Left common carotid artery plus branches (tissue), 1 donor: Measurements from ENCODE around the genes TMEM87B and IL1F10.

- PRO-cap, result no peak
These were observed 70.8 kb upstream of the BCL2L11 start for GRCh38 chr2:111049804-111050436.

DNA sequence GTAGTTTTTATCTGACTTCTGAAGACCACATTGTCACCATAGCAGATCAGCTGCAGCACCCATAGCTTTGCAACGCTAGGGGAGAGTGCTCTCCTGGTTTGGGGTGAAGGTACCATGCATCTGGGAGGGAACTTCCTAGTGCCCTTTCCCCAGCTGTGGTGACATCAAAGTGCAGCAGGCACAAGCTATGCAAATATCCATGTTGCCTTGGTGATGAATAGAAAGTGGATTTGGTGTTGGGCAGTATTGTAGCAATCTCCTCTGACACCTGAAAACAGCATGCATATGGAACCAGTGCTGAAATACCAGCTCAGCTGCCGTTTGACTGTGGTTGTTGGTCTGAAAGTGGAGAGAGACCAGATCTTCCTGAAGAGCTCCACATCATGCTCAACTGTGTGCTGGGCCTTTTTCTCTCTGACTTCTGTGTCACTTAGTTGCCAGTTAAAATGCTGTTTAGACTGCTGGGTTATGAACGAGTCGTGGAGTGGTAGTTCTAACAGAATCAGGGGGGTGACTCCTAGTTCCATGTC lies 37.1 kb downstream of the BCL2L11 start:
- PRO-cap, result no peak

GRCh38 chr2:111207478-111208517 lies 87.1 kb downstream of the BCL2L11 start:
- PRO-cap, result no peak

DNA sequence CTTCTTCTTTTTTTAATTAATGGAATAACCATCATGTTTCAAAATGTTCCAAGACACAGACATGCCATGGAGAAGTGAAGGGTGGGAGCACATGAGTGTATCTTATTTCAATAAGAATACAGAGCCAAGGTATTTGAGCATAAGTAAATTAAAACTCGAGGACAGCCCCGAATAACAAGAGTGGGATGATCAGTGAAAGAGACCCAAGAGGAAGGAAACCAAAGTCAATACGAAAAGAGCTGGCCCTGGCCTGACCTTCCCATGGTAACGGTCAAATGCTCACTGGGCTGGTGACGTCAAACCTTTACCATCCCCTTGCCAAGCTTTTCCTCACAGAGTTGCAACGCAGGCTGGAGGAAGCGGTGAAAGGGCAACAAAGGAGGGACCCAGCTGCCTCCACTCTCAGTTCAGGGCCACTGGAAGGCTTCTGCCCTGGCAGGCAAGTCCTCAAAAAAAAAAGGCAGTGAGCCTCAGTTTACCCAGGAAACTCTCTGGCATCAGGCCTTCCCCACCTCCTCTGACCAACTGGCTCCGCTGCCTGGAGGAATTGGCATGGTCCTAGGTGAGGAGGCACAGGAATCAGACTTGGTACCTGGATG lies 212.6 kb downstream of the ANAPC1 start:
- PRO-cap, result no peak

DNA sequence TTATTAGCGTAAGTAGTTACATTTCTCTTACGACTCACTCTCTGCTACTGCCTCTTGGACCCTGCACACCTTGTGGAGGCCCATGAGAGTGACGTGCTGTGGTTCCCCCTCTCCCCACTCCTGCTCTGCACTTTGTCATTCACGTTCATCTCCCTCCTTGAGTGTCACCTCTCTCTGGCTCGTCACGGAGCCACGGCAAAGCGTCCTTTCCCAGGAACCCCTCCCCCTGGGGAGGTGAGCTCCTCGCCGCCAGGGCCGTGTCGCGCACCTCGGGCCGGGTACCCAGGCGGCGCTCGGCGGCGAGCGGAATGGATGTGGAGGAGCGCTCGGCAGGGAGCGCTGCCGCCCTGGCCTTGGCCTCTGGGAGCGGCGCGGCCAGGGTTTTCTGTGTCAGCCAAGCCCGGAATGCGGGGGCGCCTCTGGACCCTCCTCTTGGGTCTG lies 652 bp upstream of the MERTK start:
- PRO-cap, result bidirectional peak, plus-strand start at position 285 of the sequence, minus-strand start at position 271 of the sequence

DNA sequence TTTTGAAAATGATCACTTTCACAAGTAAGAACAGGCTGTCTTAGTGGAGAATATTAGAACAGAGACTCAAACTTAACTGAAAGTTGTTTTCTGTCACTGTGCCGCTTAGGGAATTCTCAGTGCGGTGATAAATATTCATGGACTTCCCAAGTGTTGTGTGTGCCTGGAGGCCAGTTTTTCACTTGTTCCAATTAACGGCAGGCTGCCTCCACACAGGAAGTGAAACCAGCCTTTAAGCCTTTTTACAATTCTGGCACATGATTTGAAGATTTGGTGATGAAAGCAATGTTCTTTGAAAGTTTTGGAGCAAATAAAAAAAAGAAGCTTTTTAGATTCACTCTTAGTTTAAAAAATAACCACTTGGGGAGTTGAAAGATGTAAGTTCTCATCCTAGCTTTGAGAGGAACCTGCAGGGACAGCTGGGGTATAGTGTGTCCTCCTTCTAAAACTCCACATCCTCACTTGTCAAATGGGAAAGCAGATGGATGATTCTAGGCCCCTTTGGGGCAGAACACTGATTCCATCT lies 8.1 kb downstream of the MERTK start:
- PRO-cap, result no peak

- PRO-cap, result no peak
These were observed 49.2 kb upstream of the TMEM87B start for GRCh38 chr2:112005910-112006291.

DNA sequence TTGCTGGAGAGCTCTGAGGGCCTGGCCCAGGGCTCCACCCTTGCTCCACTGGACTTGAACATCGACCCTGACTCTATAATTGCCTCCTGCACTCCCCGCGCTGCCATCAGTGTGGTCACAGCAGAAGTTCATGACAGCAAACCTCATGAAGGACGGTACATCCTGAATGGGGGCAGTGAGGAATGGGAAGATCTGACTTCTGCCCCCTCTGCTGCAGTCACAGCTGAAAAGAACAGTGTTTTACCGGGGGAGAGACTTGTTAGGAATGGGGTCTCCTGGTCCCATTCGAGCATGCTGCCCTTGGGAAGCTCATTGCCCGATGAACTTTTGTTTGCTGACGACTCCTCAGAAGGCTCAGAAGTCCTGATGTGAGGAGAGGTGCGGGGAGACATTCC lies 26.6 kb upstream of the TMEM87B start:
- PRO-cap, result no peak

DNA sequence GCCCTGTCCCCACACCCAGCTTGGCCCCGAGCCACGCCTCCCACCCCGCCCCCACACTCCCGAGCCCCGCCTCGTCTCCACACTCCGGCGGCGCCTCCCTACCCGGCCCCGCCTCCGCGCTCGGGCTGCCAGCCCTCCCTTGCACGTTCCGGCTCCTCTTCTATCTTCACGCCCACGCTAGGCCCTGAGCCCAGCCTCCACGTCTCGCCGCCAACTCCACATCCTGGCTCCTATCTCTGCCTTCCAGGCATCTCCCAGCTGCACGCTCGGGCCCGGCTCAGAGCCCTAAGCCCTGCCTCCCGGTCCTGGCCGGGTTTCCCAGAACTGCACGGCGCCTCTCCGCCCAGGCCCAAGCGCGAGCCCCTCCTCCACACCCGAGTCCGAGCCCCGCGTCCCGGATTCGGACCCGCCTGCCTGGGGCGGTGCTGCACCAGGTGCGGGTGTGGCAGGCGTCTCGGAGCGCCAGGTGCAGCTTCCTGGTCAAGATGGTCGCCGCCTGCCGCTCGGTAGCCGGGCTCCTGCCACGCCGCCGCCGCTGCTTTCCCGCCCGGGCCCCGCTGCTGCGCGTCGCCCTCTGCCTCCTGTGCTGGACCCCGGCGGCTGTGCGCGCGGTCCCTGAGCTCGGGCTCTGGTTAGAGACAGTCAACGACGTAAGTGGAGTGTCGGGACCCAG lies at the start of gene TMEM87B:
TMEM87B (plus strand) TSS at position 163 of the 673 bp plus-strand sequence.
- PRO-cap, result no peak

GRCh38 chr2:112154616-112155305 lies 16.6 kb downstream of the FBLN7 start:
- PRO-cap, result no peak

- PRO-cap, result no peak
These were observed 4.5 kb upstream of the ZC3H8 start for GRCh38 chr2:112259376-112259766.

- PRO-cap, result no peak
These were observed 5.0 kb downstream of the ZC3H6 start for GRCh38 chr2:112280449-112280826.

DNA sequence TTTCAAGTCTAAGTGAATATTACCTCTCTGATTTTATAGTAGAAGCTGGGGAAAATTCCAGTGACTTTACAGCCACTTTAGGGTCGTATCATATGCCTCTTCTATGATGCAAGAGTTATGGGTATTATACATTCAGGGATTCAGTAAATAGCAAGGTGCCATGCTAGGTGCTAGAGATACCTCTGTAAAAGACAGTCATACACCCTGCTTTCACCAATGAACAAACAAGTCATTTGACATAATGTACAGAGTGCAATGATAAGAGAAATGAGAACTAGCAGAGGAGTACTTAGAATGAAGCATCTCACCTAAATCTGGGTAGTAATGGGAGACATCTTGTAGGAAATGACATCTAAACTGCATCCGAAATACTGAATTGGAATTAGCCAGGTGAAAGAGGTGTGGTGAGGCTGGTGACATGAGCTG lies 21.2 kb downstream of the ZC3H6 start:
- PRO-cap, result no peak

GRCh38 chr2:112520138-112520565 lies 22.1 kb upstream of the POLR1B start:
- PRO-cap, result no peak

DNA sequence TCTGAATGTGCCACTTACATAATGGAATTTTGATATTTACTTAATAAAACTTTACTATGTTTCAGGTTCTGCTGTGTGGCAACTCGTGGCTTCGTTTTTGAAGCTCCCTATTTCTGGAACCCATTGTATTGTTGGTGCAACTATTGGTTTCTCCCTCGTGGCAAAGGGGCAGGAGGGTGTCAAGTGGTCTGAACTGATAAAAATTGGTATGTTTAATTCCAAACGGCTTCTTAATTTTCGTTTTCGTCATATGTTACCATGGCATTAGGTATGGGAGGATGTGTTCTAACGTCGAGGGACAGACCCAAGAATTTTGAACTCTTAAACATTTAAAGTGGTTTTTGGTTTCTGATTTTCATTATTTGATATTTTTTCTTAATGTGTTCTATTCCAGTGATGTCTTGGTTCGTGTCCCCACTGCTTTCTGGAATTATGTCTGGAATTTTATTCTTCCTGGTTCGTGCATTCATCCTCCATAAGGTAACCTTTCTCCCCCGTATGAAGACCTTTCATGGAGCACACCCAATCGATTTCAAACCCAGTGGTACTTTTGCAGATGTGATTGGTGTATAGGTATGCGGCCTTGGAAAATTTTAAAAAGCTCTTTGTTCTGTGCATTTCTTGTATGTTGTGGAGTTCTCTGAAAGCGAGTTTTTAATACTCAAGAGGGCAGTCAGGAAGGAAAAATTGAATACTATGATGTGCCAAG lies 1.7 kb downstream of the SLC20A1 start:
- PRO-cap, result no peak

DNA sequence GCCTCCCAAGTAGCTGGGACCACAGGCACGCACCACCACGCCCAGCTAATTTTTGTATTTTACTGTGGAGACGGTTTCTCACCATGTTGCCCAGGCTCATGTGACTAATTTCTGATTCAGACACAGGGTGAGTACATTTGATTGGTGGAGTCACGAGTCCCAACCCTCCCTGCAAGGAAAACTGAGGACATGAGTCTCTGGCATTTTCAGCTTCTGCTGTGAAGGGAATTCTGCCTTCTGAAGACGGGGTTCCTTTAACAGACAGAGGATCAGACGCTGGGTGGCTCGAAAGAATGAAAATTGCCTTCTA lies 29.7 kb upstream of the NT5DC4 start:
- PRO-cap, result no peak

DNA sequence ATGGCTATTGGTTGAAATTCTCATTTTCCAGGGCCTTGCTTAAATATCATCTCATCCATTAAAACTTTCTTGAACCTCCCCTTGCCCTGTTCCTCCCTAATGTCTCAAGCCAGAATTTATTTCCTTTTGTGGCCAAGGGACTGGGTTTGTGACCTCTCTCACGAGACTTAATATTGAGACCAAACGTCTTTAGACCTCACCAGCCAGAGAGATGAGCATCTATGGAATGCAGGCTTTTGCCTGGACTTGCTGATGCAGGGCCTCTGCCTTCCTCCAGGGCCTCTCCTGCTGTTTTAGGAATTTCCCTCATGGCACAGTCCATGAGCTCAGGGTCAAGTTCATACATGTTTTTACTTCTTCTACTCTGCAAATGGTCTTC lies 22.4 kb downstream of the IL1B start:
- PRO-cap, result no peak

GRCh38 chr2:112924772-112925345 lies 13.9 kb downstream of the IL37 start:
- PRO-cap, result no peak

GRCh38 chr2:113010237-113010600 lies 5.0 kb downstream of the IL36A start:
- PRO-cap, result no peak

DNA sequence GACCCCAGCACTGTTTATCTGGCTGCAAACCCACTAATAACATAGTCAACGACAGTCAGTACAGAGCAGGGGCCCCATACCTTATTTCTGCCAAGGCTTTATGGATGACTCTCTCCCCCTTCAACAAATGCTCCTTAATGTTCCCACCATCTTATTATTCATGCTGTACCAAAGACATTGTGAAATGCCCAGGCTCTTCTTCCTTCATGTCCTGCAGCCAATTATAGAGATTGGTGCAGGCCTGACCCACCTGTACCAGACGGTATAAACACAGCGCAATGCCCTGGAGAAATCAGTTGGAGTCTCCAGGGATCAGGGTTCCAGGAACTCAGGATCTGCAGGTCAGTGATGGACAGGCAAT lies at the start of gene IL1F10:
IL1F10 (plus strand) TSS at position 295 of the 361 bp plus-strand sequence.
- PRO-cap, result no peak